Left common carotid artery plus branches (tissue), 1 donor: ENCODE results near the genes PRELID2, GPR151 and STK32A.

GRCh38 chr5:143031639-143032425, 261.7 kb downstream of the ARHGAP26 start:
- PRO-cap = no peak

DNA sequence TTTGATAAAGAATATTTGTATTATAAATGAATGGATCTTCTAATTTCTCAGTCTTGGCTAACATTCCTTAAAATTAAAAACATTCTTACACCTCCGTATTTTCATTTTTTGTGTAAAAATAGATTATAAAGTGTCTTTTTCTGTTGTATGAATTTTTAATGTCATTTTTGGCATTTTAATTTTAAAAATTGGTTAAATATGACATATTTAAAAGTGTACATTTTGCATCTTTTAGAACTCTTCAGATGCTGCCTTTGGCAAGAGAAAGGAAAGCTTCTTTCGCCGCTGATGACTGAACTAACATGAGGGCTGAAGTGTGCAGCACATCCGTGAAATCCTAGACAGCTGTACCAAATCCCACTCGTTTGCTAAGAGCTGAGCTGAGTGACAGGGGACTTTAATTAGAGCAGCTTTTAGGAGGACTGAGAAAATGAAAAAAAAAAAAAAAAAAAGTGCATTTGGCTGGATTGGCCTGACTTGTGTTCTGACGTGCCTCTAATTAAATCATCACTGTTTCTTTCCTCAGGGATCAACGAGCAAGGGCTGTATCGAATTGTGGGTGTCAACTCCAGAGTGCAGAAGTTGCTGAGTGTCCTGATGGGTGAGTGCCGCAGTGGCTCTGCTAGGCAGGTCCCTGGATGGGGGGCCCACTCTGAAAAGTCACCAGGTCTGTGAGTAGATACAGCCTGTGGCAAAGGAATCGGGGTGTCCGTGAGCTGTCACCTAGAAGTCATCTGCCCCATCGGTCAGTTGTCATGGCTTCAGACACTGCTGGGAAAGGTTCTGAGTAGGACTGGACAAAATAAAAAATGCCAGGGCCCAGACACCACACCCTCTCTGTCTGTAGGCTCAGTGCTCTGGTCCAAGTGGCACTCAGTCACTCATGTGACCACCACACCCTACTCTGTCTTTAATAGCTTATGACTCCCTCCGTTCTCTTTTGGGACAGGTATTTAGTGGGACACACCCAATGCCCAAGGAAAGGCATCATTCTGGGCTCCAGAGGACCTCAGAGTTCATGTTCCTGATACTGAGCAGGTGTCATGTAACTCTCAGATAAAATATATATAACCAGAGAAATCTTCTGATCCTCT, 271.5 kb downstream of the ARHGAP26 start:
- PRO-cap = no peak

DNA sequence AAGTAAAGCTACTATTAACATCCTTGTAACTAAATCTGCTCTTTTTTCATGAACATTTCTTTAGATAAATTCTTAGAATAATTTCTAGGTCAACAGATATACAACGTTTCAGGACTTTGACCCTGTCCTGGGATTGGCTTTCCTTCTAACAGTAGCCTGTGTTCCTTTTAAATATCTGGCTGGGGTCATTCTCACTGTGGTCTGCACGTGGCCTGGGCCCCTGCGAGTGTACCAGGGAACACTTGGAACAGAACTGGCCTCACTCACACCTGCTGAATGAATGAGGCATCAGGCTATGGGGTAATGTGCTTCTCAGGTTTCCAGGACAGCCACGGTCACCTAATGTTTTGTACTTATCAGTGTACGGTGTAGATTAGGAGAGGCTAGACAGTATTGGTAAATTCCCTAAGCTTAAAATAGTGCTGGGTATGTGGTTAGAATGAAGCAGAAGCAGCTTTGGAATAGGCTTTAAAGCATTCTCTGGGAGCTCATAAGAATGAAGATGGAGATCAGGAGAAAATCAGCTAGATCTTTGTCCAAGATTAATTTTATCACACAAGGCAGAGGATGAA, 267.7 kb downstream of the NR3C1 start:
- PRO-cap = no peak

DNA sequence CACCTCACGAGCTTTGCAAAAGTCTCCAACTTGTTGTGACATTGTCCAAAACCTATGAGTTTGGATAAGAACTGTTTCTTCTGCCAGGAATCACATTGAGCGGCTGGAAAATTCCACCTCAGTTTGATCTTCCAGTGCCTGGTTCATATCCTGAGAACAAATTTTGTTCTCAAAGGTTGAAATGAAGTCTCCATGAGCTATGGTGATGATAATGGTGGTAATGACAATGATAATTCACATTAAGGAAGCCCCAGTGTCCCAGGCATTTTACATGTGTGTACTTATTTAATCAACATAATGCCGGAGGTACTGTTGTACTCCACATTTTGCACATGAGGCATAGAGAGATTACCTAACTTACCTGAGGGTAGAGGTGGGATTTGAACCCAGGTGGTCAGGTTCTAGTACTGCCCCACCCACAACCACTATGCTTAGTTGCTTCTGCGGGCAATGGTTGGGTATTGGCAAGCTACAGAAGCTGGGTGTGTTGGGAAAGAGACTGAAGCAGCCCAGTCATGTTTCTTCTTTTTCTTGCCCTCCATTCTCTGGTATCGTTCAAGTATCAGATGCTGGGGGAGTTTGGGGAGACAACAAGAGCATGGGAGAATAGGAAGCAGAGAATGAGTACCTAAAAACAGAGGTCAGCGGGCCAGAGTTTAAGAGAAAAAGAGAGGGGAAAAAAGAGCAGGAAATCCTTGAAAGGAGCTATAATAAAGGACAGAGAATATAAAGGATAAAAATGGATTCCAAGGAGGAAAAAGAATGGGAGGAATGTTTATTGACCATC, 232.9 kb downstream of the NR3C1 start:
- PRO-cap = no peak

DNA sequence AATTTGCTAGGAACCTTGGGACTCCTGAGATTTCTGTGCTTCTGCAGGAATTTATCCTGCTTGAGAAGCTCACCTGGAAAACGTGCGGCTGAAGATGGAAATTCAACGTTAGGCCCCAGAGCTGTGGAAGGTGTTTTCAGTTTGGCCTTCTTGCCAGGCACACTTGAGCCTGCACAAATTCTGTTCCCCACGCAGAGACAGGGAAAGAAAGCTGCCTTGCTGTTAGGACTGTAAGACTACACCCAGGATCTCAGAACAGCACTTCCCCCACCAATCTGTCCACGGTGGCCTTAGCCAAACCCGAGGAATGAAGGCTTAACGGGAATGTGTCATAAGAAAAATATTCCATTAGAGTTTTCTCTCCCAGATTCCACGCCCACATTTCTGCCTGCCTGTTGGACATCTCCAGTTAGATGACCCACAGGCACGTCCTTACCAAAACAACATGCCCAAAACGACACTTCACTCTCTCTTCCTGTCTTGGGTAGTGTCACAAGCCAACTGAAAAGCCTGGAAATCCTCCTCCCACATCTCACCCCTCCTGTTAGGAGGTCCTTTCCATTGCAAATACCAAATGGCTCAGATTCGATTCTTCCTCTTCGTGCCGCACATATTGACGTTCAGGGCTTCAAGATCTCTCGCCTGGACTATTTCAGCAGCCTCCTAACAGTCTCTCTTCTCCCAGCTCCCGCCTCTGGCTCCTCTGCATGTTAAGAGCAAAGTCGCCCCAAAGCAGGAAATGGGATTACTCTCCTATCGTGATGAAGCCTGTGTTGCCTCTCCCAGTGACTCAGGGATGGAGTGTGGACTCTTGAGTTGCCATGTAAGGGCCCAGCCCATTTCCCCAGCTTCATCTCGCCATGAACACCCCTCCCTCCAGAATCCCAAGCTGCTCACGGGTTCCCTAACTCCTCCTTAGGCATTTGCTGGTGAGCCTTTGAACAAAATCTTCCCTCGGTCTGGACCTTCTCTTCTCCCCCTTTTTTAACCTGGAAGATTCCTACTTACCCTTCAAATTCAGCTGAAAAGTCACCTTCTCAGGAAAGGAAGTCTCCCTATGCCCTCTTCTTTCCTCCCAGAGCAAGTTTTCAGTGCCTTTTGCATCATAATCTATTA, 159.3 kb downstream of the NR3C1 start:
- PRO-cap = no peak

DNA sequence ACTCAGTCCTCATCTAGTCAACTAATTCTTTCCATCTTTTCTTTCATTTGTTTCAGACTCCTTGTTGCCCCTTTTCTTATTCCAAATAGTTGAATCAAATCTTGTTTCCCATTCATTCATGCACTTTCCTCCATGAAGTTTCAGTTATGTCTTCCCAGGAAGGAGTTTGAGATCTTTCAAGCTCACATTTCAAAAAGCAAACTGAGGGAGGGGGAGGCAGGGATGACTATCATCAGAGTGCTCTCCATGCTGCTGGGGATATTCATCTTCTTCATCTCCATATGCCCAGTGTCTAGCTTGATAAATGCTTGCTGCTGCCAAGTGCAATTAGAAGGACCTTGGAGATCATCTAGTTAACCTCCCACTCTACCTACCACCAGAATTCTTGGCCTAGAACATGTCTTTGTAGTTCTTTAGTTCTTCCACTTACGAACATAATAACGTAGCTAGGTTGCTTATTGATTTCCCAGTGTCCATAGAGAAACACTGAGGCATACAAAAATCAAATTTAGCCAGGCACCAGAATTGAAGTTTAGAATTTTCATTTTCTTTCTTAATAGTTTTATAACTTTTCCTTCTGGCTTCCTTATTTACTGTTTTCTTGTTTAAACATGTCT, 14.4 kb downstream of the NR3C1 start:
- PRO-cap = no peak

DNA sequence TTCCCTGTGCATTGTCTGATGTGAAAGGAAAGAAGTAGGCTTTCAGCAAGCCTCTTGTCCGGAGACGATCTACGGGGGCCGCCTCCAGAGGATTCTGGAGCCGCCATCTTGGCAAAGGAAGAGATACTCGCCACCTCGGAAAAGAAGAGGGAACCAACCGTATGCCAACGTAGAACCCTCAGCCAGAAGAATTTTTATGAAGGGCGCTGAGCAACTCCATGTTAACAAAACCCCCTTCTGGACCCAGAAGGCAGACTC, 2.0 kb upstream of the NR3C1 start:
- PRO-cap = no peak

DNA sequence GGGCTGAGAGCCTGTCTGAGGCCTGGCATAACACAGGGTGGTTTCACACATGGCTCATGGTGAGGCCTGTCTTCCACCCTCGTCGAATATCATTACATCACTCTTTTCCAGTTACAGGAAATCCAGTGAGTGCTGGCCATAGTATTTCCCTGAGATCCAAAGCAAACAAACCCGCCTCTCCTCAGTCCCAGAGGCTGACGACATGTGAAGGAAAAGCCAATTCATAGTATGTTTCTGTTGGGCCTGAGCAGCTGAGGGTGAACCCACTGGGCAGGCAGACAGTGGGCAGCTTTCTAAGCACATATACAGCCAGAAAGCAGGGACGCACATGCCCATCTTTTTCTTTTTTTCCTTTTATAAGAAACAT, 159.5 kb upstream of the NR3C1 start:
- PRO-cap = no peak

DNA sequence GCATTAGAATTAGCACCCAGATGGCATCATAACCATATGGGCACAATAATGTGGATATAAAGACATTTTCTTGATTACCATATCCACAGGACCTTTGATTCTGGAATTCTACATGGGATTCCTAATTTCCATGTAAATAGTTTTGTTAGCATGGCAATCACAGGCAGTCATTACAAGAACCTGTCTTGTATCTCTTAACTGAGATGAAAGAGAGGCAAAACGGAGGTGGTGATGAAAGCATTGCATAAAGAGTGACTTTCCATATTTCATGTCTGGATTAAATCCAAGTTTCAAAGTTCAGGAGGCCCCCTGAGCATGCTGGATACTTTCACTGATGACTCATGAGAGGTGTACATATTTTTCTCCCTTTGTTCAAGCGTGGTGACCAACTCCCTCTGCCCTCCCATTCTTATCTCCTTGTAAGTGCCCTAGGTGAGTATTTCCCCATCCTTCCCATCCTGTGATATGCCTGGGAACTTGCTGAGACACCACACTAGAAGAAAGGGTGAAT, 192.7 kb upstream of the NR3C1 start:
- PRO-cap = no peak

DNA sequence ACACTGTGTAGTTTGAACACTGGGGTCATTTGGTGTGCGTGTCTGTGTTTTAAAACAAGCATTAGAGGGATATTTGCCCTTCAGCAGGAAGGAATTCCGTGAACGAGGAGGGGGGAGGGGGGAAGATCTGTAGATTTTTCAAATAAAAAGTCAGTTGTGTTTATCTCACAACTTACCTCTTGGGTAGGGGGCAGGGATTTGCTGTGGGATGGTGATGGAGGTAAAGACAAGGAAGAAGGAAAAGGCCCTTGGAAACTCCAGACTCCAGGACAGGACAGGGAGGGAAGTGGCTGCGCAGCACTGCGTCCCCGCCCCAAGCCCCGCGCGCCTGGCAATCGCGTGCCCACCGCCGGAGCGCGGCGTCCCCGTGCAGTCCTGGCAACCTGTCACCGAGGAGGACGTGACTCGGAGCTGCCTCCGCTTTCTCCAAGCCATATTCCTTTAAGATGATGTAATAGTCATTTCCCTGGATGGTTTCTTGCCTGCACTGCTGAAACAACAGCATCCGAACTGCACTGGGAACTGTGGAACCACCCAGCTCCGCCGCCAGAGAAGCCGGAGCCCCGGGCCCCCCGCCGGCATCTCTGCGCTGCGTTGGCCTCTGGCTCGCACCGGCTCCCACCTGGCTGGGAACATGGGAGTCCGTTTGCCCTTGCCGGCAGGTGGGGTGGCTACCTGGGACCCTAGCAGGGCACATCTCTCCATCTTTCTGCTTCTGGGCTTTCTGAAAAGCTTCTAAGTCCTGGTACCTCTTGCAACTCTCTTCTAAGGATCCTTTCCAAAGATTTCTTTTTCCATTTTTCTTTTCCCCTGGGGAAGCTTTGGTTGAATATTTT, 34.4 kb downstream of the KCTD16 start:
- PRO-cap = no peak

DNA sequence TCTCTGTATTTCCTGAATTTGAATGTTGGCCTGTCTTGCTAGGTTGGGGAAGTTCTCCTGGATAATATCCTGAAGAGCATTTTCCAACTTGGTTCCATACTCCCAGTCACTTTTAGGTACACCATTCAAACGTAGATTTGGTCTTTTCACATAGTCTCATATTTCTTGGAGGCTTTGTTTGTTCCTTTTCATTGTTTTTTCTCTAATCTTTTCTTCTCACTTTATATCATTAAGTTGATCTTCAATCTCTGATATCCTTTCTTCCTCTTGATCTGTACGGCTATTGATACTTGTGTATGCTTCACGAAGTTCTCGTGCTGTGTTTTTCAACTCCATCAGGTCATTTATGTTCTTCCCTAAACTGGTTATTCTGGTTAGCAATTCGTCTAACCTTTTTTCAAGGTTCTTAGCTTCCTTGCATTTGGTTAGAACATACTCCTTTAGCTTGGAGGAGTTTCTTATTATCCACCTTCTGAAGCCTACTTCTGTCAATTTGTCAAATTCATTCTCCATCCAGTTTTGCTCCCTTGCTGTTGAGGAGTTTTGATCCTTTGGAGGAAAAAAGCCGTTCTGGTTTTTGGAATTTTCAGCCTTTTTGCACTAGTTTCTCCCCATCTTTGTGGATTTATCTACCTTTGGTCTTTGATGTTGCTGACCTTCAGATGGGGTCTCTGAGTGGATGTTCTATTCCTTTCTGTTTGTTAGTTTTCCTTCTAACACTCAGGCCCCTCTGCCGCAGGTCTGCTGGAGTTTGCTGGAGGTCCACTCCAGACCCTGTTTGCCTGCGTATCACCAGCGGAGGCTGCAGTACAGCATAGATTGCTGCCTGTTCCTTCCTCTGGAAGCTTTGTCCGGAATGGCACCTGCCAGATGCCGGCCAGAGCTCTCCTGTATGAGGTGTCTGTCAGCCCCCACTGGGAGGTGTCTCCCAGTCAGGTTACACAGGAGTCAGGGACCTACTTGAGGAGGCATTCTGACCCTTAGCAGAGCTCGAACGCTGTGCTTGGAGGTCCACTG, 188.8 kb downstream of the PRELID2 start:
- PRO-cap = no peak

- PRO-cap = bidirectional peak, plus-strand start at chr5:145835499, minus-strand start at chr5:145835268
Observed at GRCh38 chr5:145835000-145835861, at the start of gene PRELID2. TSS of gene PRELID2 (minus strand) at chr5:145835342.

DNA sequence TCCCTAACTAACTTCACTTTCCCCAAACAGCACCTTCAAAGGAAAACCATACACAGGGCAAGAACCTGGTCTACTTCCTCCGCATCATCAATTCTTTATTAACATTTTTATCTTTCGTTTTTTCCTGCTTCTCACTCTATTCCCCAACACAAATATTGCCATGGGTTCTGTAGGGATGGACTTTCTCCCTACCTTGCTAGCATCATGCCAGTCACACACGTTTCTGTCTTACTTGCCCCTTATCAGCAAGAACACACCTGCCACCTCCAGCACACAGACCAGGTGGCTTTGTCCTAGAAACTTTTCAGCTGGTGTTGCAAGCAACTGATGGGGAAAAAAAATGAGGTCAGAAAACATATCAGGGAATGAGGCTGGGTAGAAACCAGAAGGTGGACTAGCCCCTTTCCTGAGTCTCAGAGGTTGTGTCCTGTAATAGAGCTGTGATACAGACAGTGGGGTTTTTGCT, 5.8 kb downstream of the SH3RF2 start:
- PRO-cap = no peak

DNA sequence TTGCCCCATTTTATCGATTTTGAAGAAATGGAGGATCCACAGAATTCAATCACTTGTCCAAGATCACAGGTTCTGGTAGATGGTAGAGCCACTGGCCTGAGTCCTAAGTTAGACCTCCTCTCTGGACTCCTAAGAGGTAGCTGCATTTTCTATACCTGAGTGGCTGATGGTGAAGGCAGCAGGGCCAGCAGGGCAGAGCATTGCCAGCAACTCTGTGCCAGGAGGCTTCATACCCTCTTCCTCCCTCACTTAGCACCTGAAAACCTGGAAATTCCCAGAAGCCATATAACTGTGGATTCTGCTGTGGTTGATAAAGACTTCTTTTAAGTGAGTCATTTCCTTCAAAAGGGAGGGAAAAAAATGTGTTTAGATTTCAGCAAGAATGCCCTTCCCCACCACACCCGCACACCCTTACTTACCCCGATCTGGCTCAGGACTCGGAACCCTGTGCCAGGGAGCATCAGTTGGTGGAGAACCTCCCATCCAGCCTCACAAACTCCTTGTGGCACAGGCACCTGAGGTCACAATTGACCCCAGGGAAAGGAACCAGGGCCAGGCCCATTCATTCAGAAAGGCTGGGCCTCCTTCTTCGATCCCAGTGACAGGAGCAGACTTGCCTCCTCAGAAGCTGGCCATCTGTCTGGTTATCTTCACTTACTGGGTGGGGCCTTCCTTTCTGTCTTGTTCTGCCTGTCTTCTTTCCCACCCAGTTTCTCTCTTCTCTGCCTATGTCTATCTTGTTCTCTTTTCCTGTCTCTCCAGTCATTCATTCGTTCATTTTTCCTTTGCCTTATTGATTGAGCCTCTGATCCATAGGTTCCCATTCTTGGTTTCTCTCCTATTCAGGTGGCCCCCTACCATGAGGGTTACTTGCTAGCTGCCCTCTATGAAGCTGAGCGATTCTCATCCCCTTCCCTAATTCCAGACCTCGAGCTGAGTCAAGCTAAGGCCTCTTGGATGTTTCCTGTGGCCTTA, 62.6 kb downstream of the PLAC8L1 start:
- PRO-cap = no peak

DNA sequence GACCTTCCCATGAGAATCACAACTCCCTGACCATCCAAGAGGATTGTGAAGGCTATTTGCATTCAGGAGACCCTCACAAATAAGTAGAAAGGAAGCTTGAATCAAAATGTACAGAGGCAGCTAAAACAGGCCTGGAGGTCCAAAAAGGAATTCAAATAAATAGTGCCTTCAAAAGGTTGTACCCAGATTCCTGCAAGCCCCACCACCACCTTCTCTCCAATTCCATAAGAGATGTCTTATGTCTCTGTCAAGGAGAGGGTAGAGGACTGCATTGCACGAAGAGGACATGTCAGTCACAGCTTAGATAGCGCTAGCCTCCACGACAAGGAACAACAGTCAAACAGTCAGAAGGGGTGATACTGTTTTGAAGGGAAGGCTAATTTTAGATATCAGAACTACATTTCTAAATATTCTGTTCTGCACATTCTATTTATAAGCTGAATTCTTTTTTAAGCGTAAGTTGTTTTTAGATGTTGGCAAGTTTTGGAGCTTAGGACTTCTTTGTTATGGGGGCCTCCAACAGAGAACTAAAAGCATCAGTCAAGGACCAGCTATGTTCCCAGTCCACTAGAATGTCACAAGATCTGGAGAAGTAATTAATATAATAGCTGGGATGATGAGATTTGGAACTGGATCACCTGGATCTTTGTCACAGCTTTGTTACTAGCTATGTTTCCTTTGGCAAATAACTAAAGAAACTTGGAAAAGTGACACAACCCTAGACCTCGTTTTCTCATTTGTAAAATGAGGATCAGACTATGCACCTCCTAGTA, 34.1 kb downstream of the PLAC8L1 start:
- PRO-cap = no peak

DNA sequence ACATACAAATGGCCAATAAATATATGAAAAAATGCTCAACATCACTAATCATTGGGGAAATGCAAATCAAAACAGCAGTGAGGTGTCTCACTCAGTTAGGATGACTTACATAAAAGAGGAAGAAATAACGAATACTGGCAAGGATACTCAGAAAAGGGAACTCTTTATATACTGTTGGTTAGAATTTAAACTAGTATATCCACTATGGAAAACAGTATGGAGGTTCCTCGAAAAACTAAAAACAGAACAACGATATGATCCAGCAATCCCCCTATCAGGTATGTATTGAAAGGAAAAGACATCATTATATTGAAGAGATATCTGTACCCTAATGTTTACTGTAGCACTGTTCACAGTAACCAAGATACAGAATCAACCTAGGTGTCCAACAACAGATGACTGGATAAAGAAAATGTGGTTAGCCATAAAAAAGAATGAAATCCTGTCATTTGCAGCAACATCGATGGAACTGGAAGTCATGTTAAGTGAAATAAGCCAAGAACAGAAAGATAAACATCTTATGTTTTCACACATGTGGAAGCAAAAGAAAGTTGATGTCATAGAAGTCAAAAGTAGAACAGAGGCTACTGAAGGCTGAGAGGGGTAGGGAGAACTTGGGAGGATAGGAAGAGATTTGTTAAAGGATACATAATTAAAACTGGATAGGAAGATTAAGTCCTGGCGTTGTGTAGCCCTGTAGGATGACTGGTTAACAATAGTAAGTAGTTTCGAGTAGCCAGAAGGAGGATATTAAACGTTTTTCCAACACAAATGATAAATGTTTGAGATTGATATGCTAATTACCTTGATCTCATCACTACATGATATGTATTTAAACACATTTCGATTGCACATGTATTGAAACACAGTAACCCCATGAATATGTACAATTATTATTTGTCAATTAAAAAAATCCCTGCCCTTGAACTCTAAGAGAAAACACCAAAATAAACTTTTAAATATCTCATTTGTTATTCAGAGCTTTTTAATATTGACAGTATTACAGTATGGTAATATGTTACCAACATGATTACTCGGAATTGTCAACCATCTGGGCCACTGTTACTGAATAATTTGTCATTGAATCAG, 27.2 kb downstream of the GPR151 start:
- PRO-cap = no peak

DNA sequence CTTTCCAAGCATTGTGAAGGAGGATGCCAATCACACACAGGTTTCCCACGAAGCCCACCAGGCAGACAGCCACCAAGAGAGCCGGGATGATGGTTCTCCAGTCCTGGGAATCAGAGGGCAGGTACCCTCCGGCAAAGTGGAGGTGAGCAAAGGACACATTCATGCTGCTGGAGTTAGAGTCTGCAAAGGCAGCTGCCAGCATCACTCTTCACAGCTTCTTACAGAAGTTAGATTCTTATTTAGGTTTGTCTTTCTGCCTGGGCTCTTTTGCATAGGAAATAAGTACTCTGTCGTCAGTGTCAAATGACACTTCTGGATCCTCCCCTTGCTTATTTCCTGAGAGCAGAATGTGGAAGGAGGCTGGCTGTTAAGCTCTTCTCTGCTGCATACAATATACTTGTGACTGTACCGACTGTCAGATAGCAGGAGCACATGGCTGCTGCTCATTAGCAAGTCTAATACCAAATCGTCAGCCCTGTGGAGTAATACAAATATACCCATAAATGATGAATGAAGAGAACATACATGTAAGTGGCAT, at the start of gene GPR151:
GPR151 (minus strand) TSS at position 279 of the 538 bp plus-strand sequence.
- PRO-cap = no peak

GRCh38 chr5:147175454-147175999, 59.3 kb upstream of the STK32A start:
- PRO-cap = no peak

- PRO-cap = bidirectional peak, plus-strand start at chr5:147235026, minus-strand start at chr5:147234930
Observed at GRCh38 chr5:147234357-147235212, at the start of gene STK32A. TSS of gene STK32A (plus strand) at chr5:147235026.

DNA sequence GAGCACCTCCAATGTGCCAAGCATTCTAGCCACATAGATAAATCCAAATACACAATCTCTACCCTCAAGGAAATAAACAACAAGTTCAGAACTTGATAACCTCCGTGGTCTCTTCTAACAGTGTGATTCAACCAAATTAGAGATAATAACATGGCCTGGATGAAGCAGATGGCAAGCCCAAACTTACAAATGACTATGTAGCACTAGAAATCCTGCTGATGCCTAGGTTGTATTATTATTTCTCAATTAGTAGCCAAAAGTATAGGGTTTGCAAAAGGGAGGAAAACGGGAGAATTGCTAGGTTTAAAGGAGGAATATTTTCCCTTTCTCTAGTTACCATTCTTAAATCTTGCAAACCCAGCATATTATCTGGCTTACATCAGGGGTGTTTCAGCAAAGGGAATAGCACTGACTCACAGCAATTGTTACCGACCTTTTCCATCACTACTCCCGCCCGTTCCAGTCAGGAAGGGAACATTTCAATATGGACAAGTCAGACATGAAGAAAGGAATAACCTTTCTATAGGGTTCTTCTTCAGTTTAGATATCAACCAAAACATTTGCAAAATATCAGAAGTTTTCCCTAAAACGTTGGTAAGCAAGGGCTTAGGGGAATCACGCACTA, 2.3 kb downstream of the DPYSL3 start:
- PRO-cap = no peak